Mesangial cell (primary cell): ENCODE measurements around a stretch of chr2.

DNA sequence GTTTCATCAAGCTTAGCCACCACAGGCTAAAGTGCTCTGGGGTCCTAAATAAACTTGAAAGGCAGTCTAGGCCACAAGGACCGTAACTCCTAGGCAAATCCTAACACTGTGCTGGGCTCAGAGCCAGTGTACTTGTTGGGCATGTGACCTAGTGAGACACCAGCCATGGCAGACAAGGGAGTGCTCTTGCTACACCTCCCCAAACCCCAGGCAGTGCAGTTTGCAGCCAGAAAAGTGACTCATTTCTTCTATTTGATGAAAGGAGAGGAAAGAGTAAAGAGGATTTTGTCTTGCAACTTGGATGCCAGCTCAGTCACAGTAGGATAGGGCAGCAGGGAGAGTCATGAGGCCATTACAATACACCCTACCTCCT is 105.7 kb upstream of the SPOPL start:
- RAMPAGE, long total RNA, result no peak

DNA sequence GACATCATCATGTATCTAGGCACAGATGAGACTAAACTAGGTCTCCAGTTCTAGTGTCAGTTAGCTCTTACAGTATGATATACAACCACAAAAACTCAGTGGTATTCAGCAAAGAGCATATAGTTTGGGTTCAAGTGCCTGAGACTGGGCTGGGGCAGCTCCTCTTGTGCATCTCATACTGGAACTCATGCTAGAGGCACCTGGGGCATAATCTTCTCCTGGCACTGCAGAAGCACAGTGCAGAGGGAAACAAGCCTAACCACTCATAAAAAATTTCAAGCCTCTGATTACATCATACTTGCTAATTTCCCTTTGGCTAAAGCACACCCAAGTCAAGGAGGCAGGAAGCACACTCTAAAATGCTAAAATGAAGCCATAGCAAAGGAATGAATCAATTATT is 79.8 kb upstream of the SPOPL start:
- RAMPAGE, long total RNA, result no peak

DNA sequence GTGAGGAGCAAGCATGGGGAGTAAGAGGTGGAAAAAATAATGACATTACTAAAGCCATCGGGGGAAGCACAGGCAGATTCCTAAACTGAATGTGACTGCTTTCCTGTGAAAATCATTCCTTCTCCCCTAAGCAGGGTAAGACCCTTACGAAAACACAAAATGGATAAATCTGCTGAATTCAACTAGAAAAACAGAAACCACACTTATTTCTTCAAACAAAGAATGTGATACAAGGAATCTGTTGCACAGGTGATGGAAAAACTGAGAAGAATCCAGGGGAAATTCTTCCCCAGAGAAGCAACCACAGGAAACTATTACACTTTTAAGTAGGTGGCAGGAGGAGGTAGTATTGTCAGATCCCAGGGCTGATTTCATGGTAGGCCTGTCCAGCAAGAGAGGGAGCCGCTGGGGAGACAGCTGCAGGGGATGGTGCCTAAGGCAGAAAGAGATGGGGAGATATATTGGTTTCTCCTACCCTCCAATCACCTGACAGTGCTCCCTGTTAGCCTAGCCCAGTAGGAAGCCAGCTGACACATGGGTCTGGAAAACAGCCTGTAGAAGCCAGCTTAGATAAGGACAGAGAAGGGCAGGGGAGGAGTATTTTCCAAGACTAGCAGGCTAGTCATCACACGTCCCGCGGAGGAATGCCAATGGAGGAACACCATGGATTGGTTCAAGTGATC is 8.4 kb upstream of the SPOPL start:
- RAMPAGE, long total RNA, result no peak

- RAMPAGE, long total RNA, result no peak
These were observed 14.6 kb downstream of the SPOPL start for GRCh38 chr2:138515947-138516705.

DNA sequence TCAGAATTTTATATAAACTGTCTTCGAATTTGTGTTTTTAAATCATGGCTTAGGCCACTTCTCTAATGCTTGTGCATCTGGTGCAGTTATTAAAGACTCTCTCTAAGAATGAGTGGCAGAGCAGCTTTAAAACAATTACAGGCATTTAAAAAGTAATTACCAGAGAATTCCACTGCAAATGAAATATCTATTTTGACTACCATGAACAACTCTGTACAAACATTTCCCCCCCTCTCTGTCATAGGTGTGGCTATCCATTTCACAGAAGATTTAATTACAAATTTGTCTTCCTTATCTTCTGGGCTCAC is 1036.5 kb upstream of the NXPH2 start:
- RAMPAGE, long total RNA, result no peak

GRCh38 chr2:142037185-142037652 is 93.6 kb downstream of the LRP1B start:
- RAMPAGE, long total RNA, result no peak

GRCh38 chr2:143040341-143040745 is 88.9 kb upstream of the ARHGAP15 start:
- RAMPAGE, long total RNA, result no peak

DNA sequence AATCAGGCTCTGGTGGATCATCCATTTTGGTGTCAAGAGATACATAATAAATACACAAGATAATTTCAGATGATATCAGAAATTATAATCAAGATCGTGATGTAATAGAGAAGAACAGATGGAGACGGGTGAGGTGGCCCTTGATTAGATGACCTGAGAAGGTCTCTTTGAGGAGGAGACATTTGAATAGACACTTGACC is 440.0 kb downstream of the ARHGAP15 start:
- RAMPAGE, long total RNA, result no peak

GRCh38 chr2:143607441-143608420 is 478.5 kb downstream of the ARHGAP15 start:
- RAMPAGE, long total RNA, result no peak

DNA sequence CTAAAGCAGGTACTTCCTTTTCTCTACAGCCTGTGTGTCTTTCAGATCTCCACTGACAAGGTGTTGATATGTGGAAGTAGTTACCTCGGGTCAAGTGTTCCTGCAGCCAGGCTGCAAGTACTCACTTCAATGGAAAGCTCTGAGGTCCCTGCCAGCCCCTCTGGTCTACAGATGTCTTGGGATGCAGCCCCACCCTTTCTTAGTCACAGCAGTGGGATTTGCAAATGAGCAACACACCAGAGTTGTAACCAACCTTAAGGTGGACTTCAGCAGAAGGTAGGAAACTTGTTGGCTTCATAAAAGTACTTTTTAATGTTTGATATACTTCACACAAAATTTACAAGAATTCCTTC is 513.0 kb downstream of the GTDC1 start:
- RAMPAGE, long total RNA, result no peak

GRCh38 chr2:144350075-144350911 is 18.0 kb upstream of the GTDC1 start:
- RAMPAGE, long total RNA, result no peak

GRCh38 chr2:144416253-144417436 is 84.3 kb upstream of the GTDC1 start:
- RAMPAGE, long total RNA, result no peak

DNA sequence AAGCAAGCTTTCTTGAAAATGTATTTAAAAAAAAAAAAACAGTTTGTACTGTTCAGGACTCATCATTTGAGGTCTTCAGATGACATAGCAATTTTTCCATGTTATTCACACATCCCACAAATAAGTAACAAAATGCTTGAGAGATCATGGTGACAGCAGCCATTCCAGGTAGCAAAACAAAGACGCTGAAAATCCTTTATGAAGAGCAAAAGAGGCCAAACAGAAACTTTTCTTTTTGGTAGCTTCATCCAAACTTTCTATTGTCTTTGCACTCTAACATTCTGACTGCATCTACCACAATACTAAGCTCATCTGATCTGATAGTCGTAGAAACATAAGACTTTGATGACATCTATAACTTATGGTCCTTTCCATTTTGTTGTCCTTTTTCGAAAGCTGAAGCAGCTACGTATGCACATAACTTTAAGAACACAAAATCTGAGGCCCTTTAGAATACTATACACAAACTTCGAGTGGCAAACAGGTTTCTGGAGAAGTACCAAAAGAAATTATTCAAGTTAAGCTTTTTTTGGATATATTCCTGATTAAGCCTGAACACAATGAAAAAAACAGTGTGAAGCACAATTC is 76.0 kb downstream of the ZEB2 start:
- RAMPAGE, long total RNA, result no peak

DNA sequence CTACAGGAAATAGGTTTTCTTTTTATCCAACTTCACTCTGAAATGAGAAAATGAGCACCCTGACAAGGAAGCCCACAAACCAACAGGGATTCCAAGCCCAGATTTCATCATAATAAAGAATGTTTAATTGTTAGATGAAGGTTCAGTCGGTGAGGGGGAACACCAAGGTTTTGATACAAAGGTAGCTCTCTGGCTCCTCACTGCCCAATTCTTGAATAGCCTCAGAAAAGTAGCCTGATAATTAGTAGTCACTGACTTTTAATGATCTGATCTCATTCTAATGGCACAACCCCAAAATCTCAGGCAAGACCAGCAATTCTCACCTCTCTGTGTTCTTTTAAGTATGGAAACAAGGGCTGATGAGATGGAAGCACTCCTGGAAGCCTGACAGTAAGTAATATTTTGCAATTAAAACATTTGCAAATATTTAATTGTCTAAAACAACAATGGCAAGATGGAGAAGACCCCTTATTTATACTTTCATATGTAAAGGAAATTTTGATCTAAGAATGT is 75.2 kb downstream of the ZEB2 start:
- RAMPAGE, long total RNA, result no peak

- RAMPAGE, long total RNA, result no peak
These were observed 2.8 kb upstream of the ZEB2 start for GRCh38 chr2:144522621-144523216.

DNA sequence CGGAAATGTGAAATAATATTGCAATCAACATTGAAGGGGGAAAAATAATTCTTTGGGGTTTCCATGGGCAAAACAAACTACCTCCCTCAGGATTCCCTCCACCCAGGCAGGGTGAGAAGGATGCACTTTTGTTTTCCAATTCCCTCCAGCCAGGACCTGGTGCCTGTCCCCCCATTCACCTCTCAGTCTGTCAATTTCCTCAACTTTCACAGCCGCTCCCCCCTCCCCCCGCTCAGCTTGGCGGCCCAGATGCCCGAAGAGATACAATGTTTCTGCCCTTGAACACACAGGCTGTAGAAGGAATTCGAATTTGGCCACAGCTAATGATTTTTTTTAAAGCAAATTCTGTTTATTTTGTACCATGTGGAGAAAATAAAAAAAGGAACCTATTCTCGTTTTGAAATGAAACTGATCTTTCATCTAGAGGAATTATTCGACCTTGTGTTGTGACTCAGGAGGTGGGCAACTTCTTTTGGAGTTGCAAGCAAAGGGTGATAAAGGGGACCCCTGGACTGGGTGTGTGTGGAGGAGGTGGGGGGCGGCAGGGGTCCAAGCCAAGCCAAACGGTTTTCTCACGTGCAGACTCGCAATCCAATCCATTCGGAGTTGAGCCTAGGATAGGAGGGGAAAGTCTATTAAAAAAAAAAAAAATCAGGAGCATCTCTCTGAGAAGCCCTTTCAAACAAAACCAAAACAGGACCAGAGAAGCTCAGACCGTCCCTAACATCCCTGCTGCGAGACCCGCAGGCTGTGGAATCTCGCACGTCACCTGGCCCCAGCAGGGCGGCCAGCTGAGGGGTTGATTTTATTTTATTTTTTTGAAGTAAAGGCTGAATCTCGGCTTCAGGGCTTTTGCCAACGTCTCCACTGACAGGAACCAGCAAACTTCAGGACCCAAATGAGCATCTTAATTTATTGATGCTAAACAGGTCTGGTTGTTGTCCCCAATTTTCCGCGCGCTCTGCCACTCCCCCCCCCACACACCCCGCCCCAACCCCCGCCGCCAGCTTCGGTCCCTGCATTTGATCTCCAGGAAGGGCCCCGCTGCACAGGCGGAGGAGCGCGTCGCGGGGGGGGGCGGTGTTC is 3.6 kb upstream of the ZEB2 start:
- RAMPAGE, long total RNA, result no peak

- RAMPAGE, long total RNA, result no peak
These were observed 9.9 kb upstream of the ZEB2 start for GRCh38 chr2:144529877-144530169.

DNA sequence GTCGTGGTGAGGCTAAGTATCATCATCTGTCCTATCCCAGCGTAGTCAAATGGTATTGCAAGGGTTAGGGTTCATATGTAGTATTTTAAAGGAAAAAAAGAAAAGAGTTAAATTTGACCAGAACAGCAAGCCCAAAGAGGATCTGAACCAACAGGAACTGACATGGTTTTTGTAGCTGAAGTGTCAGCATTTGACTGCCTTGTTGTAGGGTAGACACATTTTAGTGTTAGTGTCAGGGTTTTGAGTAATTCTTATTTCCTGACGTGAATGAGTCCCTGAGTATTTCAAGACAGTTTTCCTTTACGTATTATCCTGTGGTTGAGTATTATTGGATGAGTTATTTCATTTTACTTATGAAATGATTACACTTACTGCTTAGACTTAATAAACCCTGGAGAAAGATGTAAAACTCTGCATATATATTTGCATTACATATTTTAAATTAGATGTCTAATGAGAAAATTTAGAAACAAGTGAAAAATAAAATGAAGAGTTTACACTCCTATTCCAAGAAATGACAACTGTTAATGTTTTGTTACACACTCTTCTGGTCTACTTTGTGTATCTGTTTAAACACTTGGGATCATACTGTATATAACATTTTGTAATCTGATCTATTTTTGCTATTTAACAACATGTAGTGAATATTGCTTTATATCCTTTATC is 173.4 kb upstream of the ZEB2 start:
- RAMPAGE, long total RNA, result no peak

- RAMPAGE, long total RNA, result no peak
These were observed 184.0 kb upstream of the ZEB2 start for GRCh38 chr2:144703739-144704430.

GRCh38 chr2:144834945-144835568 is 315.1 kb upstream of the ZEB2 start:
- RAMPAGE, long total RNA, result no peak